ENCODE measurements around a stretch of chr20.

GRCh38 chr20:51528508-51529025 is 14.0 kb downstream of the NFATC2 start:
- PRO-cap, 2 experiments = no peak in any of the 2 experiments

DNA sequence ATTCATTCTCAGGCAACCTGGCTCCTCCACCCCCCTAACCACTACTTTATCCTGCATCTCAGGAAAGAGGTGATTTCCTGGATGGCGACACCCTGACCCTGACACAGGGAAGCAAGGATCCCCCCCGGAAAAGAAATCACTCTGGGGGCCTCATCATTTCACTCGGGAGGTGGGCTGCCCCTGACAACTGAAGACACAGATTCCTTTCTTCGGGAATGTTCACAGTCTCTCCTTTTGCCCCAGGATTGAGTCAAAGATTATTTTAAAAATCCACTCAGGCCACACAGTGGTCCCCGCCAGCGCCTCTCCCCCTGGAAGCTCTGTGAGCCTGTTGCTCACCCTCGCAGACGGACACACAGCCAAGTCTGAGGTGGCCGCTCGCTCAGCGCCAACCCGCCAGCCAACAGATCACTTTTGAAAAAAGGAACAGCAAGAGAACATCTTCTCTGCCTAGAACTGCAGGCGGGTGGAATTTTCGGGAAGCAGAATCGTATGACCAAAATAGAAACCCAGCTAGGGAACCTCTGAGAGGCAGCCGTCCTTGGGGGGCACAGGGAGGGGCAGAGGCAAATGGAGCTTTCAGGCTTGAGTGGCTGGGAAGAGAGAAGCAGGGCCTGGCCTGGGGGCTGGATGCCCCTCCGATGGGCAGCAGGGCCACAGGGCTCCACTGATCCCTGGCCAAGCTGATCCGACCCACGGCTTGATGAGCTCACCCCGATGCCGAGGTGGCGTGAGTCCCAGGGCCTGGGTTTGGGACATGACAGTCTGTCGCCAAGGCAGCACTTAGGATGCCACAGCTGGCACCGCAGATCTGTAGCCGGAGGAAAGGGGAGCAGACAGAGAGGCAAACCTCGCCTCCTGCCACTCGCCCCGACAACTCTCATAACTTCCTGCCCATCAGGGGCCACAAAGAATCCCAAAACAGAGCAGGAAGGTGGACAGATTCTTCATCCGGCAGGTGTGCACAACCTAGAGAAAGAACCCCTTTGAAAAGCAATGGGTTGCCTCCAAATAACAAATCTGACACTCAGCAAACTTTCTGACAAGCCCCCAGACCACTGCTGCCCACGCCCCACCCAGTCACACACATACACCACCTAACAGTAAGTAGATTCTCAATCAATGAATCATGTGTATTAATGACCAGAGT is 9.9 kb downstream of the NFATC2 start:
- PRO-cap, 2 experiments = no peak in any of the 2 experiments

GRCh38 chr20:51628905-51629439 is 86.5 kb upstream of the NFATC2 start:
- PRO-cap, 2 experiments = no peak in any of the 2 experiments

GRCh38 chr20:51697018-51697718 is 71.0 kb downstream of the ATP9A start:
- PRO-cap, 2 experiments = no peak in any of the 2 experiments

GRCh38 chr20:51715160-51715714 is 53.0 kb downstream of the ATP9A start:
- PRO-cap, 2 experiments = no peak in any of the 2 experiments

DNA sequence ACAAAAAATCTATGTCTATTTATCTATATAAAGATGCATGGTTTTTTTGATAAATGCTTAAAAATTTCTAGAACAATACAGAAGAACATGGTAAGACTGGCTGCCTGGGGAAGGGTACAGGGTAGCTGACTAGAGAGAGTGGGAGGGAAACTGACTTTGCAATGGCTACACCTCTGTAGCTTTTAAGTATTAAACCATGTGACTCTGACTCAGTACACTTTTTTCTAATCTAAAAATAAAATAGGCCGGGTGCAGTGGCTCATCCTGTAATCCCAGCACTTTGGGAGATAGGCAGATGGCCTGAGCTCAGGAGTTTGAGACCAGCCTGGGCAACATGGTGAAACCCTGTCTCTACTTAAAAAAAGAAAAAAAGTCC is 18.6 kb downstream of the ATP9A start:
- PRO-cap, 2 experiments = no peak in any of the 2 experiments

DNA sequence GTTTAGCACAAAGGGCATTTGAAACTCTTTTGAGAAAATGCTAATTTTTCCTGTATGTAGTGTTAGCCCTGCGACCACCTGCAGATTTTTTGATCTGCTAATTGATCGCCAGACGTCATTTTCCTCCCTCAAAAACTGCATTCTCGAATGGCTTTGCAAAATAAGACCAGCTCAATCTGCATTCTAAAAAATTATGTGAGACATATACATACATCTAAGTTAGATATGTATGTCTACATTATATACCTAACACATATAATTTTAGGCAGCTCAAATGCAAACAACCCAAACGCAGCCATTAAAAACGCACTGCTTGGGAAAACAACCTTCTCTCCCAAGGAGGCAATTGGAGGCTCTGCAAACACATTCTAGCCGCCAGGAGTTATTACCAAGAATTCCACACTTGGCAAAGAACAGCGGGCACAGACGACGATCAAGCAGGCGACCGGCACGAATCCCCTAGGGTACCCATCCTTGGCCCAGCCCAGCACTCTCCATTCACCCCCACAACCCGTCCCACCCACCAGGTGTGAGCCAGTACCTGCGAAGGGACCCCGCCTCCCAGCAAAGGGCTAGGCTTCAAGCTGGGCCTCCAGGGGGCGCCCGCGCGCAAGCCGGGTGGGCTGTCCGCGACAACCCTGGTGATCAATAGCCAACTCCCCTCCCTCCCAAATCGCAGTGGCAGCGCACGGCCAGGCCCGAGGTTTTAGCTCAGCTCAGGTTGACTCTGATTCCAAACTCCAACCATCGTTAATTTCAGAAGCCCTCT is 2.4 kb downstream of the SALL4 start:
- PRO-cap, 2 experiments = no peak in any of the 2 experiments

GRCh38 chr20:52409997-52410653 is 218.5 kb upstream of the ZFP64 start:
- PRO-cap, 2 experiments = no peak in any of the 2 experiments

DNA sequence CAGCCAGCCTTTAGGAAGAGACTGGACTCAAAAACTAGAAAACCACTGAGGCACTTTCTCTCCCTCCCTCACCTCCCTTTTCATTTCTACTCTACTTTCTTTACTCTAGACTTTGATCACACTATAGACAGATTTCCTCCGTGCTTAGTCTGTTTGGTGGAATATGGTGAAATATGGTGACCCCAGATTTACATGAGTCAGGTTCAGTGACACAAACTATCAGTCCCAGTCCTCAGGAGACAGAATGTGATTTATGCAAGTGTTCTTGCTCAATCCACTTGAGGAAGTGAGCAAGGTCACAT is 23.8 kb upstream of the TSHZ2 start:
- PRO-cap, 2 experiments = no peak in any of the 2 experiments

DNA sequence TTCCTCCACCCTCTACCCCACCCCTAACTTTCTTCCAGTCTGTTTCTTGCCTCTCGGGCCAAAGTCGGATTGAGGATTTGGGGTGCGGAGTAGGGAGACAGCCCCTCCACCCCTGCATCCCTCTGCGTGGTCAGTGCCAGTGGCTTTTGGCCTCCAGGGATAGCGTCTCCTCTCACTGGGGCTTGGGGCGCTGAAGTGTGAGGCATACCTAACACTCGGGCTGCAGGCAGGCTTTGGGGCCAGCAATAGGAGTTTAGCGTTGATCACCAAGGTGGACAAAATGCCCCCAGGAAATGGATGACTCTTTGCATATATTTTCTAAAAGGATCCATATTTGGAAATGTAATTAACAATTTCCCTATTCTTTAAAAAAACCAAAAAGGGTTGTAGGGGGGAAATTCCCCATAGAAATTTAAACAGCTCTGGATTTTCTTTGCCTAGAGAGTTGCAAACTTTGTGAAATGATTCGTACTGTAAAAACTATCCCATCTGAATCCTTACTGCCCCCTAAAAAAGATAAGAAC is 1.5 kb downstream of the TSHZ2 start:
- PRO-cap, 2 experiments = no peak in any of the 2 experiments

- PRO-cap, 2 experiments = no peak in any of the 2 experiments
These were observed 106.7 kb downstream of the TSHZ2 start for GRCh38 chr20:53078503-53079684.

DNA sequence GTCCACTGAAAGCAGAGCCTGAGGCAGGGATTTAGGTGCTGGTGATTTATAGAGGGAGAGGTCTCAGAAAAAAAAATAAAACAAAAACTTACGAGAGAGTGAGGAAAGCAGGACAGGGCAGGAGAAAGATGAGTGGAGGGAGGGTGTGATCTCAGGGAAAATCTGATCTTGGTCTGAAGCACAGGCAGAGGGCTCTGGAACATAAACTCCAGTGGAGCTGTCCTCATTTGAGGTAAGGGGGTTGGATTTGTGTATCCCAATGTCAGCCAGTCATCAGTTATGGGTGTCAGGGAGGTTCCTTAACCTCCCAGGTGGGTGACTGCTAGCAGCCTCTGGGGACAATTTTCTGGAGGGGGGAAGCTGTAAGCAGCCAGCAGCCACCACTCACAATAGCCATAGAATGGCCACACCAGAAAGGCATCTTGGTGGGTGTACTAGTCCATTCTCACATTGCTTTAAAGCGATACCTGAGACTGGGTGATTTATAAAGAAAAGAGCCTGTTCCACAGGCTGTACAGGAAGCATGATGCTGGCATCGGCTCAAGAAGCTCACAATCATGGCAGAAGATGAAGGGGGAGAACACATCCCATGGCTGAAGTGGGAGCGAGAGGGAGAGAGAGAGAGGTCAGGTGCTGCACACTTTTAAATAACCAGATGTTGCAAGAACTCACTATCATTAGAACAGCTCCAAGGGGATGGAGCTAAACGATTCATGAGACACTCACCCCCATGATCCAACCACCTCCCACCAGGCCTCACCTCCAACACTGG is 146.4 kb downstream of the TSHZ2 start:
- PRO-cap, 2 experiments = no peak in any of the 2 experiments

DNA sequence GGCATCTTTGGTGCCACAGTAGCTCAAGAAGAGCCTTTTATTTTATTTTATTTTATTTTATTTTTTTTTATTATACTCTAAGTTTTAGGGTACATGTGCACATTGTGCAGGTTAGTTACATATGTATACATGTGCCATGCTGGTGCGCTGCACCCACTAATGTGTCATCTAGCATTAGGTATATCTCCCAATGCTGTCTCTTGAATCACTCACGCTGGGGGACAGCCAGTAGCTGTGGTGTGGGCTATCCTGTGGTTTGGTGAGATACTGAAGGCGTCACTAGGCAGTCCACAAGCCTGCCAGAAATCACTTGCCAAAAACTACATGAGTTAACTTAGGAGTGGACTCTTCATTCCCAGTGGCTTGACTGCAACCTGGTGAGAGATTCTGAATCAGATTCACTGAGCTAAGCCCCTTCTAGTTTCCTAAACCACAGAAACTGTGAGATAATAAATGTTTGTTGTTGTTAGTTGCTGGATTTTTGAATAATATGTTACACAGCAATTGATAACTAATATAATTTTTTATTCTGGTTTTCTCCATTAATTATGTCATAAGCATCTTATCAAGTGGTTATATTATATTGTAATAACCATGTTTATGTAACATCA is 191.3 kb downstream of the TSHZ2 start:
- PRO-cap, 2 experiments = no peak in any of the 2 experiments

GRCh38 chr20:53581373-53581836 is 12.2 kb downstream of the ZNF217 start:
- PRO-cap, 2 experiments = no peak in any of the 2 experiments

GRCh38 chr20:53585168-53585399 is 8.6 kb downstream of the ZNF217 start:
- PRO-cap, 2 experiments = no peak in any of the 2 experiments

DNA sequence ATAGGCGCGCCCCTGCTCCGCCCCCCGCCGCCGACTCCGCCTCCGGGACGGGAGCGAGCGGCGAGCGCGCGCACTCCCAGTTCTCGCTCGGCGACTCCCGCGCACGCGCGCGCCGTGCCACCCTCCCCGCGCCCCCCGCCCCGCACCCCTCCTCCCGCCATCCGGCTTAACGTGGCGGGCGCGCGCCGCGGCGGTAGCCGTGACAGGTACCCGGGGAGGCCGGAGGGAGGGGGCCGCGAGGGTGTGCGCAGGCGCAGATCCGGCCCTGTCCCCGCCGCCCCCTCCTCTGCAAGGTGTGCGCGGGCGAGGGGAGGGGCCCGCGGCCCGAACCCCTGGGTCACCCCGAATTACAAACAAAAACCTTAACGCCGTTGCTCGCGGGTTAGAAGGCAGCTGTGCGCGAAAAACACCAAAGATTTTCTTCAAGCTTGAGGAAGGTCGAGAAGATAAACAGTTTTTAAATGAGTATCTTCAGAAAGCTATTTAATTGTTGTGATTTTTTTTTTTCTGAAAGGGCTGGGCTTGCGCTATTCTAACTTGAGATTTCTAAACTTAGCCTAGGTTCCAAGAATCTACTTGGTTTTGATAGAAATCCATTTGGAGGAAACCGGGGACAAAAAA is 891 bp upstream of the ZNF217 start:
- PRO-cap, 2 experiments = peak in 2 of 2 experiments; most common plus-strand start position 79 of the sequence (in 2)

DNA sequence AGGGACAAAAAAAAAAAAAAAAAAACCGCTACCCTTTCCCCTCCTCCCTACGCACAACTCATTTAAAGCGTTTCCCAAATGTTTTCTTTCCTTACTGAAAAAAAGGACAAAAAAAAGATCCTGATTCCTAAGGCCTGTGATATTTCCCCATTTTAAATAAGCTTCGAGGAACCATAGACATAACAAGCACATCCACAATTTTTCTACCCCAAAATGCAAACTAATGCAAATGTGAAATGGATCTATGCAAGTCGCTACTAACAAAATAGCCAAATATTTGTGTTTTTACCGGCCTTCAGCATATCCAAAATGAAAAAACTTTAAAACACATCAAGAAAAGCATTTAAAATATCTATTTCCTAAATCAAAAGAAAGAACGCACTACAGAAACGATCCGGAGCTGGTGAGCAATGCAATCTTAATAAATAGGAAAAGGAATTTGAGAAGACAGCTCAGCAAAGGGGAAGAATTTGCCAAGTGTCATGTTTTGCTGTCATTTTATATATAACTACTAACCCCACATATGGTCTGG is 1.5 kb upstream of the ZNF217 start:
- PRO-cap, 2 experiments = no peak in any of the 2 experiments

DNA sequence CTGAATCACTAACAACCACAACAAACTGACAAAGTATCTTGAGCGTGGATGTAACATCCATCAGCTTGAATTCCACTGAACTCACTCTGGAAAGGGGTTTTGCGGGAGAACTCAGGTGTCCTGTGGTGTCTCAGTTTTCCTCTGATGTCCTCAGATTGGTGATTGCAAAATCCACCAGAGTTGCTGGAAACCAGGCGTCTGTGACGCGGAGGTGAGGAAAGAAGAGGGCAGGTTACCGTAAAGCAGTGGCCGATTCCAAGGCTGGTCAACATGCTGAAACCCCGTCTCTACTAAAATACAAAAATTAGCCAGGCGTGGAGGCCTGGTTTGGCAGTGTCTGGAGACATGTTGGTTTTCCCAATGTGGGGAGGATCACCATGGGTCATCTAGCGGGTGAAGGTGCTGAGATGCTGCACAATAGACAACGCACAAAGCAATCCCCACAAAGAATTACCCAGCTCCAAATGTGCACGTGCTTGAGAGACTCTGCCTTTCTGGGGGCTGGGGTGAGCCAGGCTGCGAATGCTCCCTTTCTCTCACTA is 119.0 kb upstream of the ZNF217 start:
- PRO-cap, 2 experiments = no peak in any of the 2 experiments

DNA sequence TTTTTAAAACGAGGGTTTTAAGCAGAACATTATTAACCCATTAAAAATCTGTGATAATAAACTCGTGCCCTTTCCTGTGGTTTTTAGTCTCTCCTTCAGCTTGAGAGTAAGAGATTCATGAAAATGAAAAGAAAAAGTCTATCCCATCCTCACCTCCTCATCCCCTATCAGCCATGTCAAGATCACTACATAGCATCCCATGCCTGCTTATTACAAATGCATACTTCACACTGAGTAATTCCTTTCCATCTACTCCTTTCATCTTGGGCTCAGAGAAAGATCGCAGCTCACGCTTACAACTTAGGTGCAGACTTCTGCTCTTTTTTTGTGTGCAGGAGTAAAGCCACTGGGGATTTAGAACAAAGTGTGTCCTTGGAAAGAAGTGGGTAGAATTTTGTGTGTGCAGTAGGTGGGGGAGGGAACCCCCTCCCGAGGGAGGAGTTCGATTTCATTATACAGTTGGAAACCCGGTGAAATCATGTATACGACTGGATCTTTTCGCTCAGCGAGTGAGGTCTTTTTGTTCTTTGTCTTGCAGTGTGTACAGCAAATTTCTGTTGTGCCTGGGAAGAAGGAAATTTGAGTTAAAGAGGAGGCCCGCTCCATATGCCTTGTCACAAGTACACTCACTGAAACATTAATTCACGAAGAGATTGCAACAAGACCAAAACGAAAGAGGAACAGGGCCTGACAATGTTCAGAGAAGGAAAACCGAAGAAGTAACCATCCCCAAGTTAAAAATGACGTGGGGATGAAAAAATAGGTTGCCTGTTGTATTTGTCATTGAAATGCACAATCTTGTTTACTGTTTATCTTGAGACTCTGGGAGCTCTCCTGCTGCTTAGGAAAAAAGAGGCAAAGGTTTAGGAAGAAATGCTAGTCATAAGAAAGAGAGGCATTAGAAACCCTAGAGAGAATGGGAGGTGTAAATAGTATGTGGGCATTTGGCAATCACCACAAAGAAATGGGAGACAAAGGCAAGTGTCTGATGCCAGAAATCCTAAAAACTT is 146.5 kb upstream of the ZNF217 start:
- PRO-cap, 2 experiments = peak in 1 of 2 experiments; most common plus-strand start position 261 of the sequence (in 1)

DNA sequence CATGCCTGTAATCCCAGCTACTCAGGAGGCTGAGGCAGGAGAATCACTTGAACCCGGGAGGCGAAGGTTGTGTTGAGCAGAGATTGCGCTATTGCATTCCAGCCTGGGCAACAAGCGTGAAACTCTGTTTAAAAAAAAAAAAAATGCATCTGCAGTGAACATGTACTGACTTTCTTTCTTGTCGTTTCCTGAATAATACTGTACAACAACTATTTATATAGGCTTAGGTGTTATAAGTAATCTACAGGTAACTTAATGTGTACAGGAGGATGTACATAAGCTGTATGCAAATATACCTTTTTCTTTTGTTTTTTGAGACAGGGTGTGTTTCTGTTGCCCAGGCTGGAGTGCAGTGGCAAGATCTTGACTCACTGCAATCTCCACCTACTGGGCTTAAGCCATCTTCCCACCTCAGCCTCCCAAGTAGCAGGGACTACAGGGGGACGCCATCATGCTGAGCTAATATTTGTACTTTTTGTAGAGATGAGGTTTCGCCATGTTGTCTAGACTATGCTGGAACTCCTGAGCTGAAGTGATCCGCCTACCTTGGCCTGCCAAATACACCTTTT is 191.6 kb upstream of the ZNF217 start:
- PRO-cap, 2 experiments = no peak in any of the 2 experiments